Left cardiac atrium (tissue), 1 donor: Measurements from ENCODE around the gene STK11.

- PRO-cap, result no peak
Observed at GRCh38 chr19:963927-964503, 20.1 kb upstream of the WDR18 start.

DNA sequence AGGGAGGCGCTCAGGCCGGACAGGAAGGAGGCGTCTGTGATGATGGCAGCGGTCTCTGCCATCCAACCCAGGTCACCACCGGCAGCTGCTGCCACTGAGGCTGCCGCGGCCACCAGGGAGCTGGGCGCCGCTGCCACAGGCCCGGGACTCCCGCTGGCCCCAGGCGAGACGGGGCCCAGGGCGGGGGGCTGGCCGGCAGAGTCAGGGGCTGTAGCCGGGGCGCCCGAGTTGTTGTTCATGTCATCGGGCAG, 10.2 kb downstream of the GRIN3B start:
- PRO-cap, result no peak

- PRO-cap, result no peak
Observed at GRCh38 chr19:1071003-1071419, 4.0 kb downstream of the ARHGAP45 start.

- PRO-cap, result no peak
Observed at GRCh38 chr19:1073166-1073845, 6.3 kb downstream of the ARHGAP45 start.

DNA sequence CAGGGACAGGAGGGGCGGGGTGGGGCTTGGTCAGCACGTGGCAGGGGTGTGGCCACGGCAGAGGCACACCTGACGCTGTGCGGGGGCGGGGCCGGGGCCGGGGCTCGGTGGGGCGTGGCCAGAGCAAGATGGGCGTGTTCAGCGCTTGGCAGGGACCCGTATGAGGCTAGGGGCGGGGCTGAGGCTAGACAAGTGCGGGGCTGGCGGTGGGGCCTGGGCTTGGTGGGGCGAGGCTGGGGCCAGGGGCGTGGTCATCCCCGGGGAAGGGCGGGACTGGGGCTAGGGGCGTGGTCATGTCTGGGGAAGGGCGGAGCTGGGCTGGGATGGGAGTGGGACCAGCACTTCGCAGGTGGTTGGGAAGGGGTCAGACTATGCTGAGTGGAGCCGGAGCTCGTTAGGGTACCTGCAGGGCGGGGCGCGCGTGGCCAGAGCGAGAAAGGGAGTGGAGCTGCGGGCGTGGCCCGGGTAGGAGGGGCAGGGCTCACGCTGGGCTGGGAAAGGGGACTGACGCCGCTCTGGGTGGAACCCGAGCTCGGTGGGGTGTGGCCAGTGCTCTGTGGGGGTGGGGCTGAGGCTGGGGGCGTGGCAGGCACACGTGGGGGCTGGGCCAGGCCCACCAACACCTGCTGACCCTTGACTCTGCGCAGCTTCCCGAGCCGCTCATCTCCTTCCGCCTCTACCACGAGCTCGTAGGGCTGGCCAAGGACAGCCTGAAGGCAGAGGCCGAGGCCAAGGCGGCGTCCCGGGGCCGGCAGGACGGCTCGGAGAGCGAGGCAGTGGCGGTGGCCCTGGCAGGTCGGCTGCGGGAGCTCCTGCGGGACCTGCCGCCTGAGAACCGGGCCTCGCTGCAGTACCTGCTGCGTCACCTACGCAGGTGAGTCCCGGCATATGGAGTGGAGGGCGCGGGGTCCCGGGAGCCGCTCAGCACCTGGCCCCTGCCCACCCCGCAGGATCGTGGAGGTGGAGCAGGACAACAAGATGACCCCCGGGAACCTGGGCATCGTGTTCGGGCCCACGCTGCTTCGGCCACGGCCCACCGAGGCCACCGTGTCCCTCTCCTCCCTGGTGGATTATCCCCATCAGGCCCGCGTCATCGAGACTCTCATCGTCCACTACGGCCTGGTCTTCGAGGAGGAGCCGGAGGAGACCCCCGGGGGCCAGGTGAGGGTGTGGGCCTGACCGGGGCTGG, 12.6 kb downstream of the POLR2E start:
- PRO-cap, result no peak

- PRO-cap, result no peak
Observed at GRCh38 chr19:1108001-1109076, 4.5 kb downstream of the GPX4 start.

DNA sequence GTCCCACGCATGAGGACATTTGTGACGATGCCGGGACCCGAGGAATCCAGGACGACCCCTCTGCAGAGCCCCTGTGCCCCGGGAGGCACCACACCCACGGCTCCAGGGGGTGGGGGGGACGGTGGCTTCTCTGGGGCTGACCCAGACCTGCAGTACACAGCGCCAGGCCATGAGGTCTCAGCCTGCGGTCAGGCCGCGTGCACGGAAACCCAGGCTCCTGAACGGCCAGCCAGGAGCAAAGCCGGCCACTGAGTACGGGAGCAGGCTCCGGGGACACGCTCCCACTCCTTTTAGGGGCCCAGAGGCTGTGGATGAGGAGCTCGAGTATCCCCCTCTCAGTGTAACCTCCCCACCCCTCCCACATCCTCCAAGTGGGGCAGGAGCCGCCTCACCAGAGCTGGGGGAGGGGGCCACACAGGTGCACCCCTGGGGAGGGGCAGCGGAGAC, 6.4 kb downstream of the SBNO2 start:
- PRO-cap, result no peak

DNA sequence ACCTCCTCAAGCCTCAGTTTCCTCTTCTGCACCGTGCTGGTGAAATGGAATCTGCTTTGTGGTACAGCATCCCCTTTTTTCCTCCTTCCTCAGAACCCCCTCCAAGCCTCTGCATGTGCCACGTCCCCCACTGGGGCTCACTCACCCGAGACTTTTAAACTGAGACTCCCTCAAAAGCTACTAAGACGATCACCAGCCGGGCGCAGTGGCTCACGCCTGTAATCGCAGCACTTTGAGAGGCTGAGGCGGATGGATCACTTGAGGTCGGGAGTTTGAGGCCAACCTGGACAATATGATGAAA, 349 bp upstream of the SBNO2 start:
- PRO-cap, result no peak

- PRO-cap, result no peak
Observed at GRCh38 chr19:1203223-1203787, 2.3 kb upstream of the STK11 start.

DNA sequence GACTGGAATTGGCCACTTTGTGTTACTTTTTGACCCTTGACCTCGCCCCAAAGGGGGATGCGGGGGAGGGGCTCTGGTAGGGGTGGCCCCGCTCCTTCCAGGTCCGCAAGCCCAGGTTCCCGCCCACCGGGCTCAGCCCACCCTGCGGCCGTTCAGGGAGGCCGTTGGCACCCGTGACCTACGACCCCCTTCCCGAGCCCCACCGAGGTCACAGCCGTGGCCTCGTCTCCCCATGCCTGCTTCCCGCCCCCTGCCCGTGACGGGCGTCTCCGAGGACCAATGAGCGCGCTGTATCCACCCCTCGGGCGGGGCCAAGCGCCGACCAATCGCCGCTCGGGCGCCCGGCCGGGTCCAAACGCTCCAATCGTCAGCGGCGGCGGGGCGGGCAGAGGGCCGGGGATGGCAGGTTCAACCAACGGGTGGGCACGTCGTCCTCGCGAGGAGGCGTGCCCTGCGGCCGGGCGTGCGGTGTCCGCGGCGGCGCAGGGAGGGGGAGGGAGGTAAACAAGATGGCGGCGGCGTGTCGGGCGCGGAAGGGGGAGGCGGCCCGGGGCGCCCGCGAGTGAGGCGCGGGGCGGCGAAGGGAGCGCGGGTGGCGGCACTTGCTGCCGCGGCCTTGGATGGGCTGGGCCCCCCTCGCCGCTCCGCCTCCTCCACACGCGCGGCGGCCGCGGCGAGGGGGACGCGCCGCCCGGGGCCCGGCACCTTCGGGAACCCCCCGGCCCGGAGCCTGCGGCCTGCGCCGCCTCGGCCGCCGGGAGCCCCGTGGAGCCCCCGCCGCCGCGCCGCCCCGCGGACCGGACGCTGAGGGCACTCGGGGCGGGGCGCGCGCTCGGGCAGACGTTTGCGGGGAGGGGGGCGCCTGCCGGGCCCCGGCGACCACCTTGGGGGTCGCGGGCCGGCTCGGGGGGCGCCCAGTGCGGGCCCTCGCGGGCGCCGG, at the start of gene STK11:
TSS of gene STK11 (plus strand) at position 498 of the 940 bp plus-strand sequence.
- PRO-cap, result bidirectional peak, plus-strand start at position 485 of the sequence, minus-strand start at position 252 of the sequence

- PRO-cap, result no peak
Observed at GRCh38 chr19:1236587-1237013, 1.2 kb downstream of the CBARP start.

DNA sequence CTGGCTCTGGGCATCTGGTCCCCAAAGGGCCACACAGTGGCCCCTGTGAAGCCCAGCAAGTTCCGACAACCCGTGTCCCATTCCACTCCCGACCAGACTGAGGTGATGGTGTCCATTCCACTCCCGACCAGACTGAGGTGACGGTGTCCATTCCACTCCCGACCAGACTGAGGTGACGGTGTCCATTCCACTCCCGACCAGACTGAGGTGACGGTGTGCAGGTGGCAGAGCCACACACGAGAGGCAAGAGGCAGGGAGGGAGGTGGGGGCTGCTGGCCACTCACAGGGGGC, 2.1 kb upstream of the MIDN start:
- PRO-cap, result no peak

DNA sequence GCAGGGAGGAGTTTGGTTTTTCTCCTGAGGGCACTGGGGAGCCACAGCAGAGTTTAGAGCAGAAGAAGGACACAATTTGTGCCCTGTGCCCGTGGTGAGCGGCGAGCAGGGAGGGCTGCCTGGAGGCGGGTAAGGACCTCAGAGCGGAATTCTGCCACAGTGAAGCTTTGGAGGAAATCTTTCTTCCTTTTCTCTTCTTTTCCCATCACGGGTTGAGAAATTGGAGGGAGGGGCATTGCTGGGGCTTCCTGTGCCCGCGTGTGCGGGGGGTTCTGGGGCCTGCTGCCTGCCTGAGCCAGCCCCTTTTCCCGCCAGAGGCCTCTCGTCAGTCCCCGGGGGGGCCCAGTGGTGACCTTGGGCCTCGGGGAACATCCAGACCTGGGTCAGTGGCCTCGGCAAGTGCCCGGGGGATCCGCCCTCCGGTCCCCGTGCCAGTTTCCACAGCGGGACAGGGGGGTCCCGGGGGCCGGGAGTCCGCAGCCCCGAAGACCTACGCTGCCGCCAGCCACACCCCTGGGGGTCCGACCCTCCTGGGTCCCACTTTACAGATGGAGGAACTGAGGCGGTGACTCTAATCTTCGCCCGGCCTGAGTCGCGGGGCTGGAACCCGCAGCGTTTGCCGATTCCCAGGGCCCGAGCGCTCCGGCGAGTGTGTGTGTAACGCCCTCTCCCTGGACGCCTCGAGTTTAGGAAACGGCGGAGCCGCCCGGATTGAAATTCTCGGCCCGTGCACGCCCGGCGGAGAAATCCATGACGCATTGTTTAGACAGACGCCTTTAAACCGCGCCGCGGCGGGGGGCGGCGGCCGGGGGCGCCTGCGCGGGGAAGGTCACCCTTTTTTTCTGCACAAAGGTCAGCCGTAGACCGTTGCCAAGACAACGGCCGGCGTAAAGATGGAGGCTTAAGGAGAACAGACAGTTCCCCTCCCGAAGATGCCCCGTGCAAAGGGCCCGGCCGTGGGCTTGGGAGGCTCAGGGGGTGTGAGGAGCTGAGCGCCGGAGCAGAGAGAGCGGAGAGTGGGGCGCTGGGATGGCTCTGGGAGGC, 29.9 kb upstream of the PWWP3A start:
- PRO-cap, result no peak

- PRO-cap, result no peak
Observed at GRCh38 chr19:1373306-1373903, 10.3 kb upstream of the NDUFS7 start.

DNA sequence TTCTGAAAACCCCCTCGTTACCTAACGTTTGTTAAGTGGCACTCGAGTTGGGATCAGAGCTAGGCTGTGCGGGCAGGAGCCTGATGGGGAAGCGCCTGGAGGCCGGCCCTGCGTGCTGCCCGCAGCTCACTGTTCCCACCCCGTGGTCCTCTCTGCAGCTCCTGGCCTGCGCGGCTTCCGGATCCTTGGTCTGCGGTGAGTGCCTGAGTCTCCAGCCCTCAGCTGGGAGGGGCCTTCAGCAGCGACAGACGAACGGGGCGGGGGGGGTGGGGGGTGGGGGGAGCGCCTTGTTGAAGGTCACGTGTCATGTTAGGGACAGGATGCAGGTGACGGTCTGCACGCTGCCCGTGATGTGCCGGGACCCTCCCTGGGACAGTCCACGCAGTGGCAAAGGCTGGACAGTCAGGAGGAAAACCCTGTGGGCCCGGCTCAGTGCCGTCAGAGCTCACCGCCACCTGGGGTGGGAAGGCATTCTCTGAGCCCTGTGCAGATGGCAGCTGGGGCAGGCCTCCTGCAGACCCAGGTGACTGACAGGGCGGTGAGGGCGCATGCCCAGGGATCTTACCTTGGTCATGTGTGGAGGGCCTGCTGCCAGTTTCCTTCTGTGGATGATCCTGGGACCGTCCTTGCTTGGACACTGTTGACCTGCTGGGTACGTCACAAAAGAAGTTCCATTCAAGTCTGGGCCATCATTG, 4.1 kb downstream of the NDUFS7 start:
- PRO-cap, result no peak

- PRO-cap, result unidirectional peak, plus-strand start at chr19:1400892
Observed at GRCh38 chr19:1400211-1401301, 786 bp downstream of the GAMT start.

- PRO-cap, result no peak
Observed at GRCh38 chr19:1402694-1403191, 1.4 kb upstream of the GAMT start.

DNA sequence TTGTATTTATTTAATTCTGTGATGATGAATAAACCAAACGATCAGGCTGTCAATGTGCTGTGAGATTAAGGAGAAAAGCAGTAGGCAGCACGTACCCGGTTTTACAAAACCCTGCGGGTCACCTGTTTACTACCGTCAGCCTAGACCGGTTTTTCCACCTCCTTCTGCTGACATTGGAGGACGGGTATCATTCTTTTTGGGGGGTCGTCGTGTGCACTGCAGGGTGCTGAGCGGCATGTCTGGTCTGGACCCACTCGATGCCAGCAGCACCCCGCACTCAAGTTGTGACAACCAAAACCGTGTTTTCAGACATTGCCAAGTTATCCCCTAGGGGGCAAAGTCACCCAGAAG, 882 bp upstream of the DAZAP1 start:
- PRO-cap, result no peak

DNA sequence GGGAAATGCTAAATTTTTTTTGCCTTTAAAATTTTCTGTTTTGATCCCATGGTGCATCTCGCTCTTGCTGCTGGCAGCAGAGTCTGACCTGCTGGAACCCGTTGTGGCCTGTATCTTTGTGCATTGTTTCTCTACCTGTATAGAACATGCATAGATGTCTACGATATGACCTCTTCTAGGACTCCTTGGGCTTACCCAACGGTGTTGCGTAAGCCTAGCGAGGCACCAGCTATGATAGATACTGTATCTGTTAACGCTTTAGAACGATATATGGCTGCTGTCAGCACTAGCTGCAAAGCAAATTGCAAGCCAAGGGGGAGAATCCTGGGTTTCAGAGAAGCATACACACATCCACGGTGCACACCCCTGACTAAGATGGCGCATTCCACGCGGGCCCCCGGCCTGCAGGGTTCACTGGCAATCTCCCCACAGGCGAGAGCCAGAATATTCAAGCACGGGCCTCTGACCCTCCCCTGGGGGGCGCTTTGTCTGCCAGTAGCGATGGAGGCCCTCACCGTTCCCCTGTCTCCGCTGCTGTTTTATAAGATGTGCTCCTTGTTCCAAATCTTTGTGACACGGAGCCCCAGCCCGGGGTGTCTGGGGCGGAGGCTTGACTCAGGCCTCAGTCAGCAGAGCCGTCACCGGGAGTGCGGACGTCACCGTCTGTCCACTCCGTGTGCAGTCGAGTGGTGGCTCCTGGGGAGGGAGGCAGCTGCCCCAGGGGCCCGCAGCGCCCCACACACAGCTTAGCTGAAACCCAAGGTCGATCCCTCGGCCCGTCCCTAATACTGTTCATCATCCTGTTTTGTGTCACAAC, 13.0 kb upstream of the RPS15 start:
- PRO-cap, result no peak

GRCh38 chr19:1448957-1449422, 931 bp upstream of the APC2 start:
- PRO-cap, result no peak